Colon Carcinoma Metastatic in the Brain (tissue), 2 donors: Measurements from ENCODE around the gene ITGB1.

DNA sequence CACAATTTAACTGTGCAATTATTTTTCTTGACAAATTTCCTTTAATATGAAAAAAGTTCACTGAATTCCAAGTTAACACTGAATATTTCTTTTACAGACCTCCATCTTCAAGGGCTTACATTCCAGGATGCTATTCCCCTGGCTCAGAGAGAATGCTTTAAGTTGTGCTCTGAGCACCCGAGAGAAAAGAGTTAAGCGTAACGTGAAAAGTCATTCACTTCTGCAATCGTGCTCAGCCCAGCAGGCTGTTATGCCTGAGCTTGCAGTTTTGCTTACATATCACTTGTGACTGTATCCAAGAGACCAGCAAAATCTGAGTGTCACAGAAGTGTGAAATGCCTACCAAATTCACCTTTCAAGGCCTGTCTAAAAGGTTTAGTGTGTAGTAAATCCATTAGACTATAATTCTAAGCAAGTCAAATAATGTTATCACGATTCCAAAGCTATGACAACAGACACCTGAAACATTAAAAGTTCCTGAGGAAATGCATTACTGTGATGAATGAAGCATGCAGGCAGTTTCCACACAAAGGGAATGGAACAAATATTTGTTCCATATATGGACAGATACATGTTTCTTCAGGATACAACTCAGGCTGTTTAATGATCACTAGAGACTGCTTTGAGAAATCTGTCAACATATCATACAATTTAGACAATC, 20.1 kb downstream of the ITGB1 start:
- PRO-cap, 2 experiments, result no peak in any of the 2 experiments

DNA sequence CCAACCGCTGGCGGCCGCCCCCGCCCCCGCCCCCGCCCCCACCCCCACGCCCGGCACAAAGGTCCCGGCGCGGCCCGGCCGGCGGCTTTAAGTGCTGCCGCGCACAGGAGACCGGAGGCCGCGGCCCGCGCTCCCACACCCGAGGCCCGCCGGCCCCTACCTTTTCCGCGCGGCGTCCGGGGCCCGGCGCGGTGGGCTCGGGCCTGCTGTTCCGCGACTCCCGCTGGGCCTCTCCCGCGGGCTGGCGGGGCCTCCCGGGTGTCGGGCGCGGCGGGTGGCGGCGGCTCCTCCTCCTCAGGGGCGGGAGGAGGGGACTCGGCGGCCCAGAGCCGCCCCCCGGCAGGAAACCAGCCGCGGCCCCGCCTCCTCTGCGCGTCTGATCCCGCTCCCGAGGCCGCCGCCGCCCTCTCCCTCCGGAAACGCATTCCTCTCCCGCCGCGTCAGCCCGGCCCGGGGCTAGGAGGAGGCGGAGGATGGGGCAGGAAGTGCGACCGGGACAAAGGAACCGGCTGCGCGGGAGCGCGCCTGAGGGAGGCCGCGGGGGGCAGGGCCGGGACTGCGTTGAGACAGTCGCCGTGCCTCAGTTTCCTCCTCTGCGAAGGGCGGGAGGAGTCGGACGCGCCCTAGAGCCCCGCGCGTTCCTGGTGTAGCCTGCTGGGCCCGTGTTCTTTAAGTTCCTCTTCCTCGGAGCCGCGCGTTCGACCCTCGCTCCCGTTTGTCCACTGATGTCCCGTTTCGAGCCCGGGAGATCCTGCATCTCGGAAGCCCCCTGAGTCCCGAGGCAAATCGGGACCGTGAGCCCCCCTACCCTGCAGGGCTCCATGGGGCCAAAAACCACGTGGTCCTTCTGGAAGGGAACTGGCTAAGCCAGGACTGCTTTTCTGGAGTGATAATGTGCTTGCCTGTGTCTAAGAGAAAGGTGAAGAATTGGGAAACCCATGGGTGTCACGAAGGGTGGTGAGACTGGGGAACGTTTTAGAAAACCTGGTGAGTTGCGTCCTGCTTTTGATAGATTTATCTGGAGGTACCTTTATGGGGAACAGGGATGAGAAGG, at the start of gene ITGB1:
ITGB1 (minus strand) TSS at position 246 of the 1,054 bp plus-strand sequence.
- PRO-cap, 2 experiments, result peak in 2 of 2 experiments; most common plus-strand start position 90 of the sequence (in 2); most common minus-strand start position 243 of the sequence (in 2)

DNA sequence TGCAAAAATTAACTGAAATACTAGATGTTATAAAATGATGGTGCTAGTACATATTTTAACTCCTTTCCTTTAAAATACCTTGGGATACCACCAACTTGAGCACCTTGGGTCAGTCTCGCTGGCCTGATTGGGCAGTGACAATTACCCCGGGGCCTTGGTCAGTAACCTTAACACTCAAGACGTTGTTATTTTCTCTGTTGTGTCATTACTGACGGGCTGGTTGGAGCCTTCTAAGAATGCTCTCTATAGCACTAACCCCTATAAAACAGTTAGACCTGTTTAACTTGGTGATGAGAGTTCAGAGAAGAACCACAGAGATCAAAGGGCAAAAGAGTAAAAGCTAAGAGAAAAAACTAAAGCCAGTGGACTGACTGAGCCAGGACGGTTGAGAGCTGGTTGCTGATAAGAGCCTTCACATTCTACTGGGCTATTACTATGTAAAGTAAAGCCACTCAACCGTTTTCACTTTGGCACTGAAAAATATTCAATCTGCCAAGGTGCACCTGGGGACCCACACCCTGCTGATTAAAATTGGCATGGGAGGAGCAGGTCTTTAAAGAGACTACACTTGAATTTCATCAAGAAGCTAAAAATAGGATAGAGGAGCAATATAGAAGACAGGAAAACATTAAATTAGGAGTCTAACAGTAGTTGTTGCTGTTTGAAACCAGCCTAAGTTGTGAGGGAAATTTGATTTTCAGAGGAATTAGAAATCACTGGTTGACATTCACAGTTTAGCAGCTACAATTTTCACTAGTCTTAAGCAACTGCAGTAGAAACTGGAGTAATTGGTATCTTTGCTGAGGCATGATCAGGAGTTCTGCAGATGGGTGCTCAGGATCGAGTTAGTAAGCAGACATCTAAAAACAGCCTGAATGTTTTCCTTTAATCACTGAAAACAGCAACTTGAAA, 13.7 kb upstream of the ITGB1 start:
- PRO-cap, 2 experiments, result peak in 2 of 2 experiments; most common plus-strand start position 379 of the sequence (in 2); most common minus-strand start position 271 of the sequence (in 1)

- PRO-cap, 2 experiments, result peak in 2 of 2 experiments; most common plus-strand start chr10:32980891 (in 2); most common minus-strand start chr10:32980578 (in 1)
These were observed 22.7 kb upstream of the ITGB1 start for GRCh38 chr10:32980350-32981535.

DNA sequence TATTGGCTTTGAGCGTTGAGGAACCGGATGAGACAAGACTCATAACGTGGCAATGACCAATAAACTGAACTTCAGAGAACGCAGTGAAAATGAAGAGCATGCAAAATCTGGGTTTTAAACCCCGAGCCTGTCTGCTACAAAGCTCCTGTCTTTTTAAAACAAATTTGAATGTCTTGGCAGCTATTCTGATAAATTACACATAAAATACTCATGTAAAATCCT, 74.7 kb upstream of the ITGB1 start:
- PRO-cap, 2 experiments, result peak in 1 of 2 experiments; most common plus-strand start position 74 of the sequence (in 1)

DNA sequence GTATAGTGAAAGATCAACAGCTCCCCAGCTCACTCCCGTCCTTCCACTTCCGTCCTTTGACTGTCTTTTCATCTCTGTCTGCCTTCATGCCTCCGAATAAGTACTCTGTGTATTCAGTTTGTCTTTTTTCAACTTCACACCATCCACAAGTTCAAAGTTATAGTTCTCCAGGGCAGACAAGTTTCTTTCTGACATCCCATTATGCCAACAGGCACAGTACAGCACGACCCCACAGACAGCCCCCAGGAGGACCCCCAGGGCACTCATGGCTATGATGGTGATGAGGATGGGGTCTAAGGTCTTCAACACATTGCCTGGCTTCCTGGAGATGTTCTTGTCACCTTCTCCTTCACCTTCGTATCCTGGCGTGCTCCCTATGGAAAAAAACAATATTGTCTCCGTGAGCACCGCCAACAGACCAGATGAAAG, 154.5 kb downstream of the NRP1 start:
- PRO-cap, 2 experiments, result no peak in any of the 2 experiments

GRCh38 chr10:33258831-33259567, 75.5 kb downstream of the NRP1 start:
- PRO-cap, 2 experiments, result no peak in any of the 2 experiments

GRCh38 chr10:33315945-33316273, 18.6 kb downstream of the NRP1 start:
- PRO-cap, 2 experiments, result no peak in any of the 2 experiments

- PRO-cap, 2 experiments, result peak in 1 of 2 experiments; most common minus-strand start chr10:34427233 (in 1)
These were observed 388.0 kb downstream of the PARD3 start for GRCh38 chr10:34427085-34427539.

DNA sequence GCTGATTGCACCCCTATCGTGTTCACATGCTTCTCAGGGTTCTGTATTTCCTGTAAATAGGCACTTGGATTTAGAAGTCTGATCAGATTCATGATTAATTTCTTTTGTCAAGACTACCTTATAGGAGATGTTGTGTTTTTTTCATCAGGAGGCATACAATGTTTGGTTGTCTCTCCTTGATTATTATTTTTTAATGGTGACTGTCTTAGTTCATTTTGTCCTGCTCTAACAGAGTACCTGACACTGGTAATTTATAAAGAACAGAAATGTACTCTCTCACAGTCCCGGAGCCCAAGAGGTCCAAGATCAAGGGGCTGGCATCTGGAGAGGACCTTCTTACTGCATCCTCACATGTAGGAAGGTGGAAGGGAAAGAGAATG, 304.0 kb downstream of the PARD3 start:
- PRO-cap, 2 experiments, result no peak in any of the 2 experiments

- PRO-cap, 2 experiments, result no peak in any of the 2 experiments
These were observed 62.1 kb downstream of the PARD3 start for GRCh38 chr10:34752998-34753436.

GRCh38 chr10:35089486-35090110, 543 bp downstream of the CUL2 start:
- PRO-cap, 2 experiments, result no peak in any of the 2 experiments

DNA sequence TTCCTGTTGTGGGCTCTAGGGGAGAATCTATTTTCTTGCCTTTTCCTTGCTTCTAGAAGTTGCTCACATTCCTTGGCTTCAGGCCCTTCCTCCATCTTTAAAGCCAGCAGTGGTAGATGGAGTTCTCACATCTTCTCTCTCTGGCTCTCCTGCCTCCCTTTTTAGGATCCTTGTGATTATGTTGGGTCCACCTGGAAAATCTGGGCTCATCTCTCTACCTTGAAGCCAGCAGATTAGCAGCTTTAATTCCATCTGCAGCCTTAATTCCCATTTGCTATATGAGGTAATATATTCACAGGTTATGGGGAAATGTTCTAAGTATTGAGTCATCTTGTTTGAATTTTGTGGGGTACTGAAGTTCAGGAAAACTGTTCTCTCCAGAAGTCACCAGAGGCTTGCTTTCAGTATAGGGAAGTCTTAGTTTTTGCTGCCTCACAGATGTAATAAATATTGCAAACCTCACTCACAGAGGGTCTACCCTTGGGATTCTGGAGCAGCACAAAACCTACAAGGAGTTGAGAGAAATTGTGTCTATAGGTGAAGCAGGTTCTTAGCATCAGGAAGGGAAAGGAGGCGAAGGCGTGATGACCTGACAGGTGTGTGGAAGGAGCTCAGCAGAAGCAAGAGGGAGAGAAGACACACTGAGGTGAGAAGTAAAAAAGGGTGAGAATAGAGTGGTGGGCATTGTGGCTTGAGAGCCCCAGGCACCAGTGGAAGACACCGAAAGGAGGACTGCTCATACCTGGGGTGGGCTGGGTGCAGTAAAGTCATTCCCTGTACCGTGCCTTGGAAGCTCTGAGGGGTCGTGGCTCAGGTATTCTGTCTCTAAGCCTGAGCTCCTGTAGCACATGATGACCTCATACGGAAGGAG, 39.2 kb downstream of the CCNY start:
- PRO-cap, 2 experiments, result no peak in any of the 2 experiments

DNA sequence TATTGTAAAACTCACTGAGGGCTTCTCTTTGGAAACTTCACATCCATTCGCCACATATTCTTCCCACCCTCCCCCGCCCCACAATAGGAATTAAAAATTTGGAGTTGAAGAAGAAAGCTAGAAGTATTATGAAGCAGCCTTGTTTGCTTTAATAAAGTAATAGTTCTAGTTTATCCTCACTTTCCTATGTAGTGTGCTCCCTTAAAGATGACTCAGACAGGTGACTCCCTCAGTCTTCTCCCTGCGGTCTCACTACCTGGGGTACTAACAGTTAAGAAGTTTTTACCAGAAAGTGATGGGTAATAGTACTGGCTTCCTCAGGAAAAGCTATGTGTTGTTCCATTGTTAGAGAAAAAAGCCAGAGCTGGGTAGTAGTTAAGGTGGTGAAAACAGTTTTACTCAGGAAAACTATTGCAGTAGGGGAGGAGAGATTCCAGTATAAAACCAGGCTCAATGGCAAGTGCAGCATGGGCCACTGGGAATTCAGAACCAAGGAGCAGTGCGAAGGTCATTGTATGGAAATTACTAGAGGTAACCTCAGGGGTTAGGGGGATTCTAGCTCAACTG, 58.7 kb downstream of the CCNY start:
- PRO-cap, 2 experiments, result no peak in any of the 2 experiments

GRCh38 chr10:35401028-35401849, 64.9 kb downstream of the CCNY start:
- PRO-cap, 2 experiments, result no peak in any of the 2 experiments

GRCh38 chr10:35423480-35423903, 87.2 kb downstream of the CCNY start:
- PRO-cap, 2 experiments, result no peak in any of the 2 experiments

DNA sequence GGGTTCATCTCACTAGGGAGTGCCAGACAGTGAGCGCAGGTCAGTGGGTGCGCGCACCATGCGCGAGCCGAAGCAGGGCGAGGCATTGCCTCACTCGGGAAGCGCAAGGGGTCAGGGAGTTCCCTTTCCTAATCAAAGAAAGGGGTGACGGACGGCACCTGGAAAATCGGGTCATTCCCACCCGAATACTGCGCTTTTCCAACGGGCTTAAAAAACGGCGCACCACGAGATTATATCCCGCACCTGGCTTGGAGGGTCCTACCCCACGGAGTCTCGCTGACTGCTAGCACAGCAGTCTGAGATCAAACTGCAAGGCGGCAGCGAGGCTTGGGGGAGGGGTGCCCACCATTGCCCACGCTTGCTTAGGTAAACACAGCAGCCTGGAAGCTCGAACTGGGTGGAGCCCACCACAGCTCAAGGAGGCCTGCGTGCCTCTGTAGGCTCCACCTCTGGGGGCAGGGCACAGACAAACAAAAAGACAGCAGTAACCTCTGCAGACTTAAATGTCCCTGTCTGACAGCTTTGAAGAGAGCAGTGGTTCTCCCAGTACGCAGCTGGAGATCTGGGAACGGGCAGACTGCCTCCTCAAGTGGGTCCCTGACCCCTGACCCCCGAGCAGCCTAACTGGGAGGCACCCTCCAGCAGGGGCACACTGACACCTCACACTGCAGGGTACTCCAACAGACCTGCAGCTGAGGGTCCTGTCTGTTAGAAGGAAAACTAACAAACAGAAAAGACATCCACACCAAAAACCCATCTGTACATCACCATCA, 131.1 kb upstream of the GJD4 start:
- PRO-cap, 2 experiments, result no peak in any of the 2 experiments

DNA sequence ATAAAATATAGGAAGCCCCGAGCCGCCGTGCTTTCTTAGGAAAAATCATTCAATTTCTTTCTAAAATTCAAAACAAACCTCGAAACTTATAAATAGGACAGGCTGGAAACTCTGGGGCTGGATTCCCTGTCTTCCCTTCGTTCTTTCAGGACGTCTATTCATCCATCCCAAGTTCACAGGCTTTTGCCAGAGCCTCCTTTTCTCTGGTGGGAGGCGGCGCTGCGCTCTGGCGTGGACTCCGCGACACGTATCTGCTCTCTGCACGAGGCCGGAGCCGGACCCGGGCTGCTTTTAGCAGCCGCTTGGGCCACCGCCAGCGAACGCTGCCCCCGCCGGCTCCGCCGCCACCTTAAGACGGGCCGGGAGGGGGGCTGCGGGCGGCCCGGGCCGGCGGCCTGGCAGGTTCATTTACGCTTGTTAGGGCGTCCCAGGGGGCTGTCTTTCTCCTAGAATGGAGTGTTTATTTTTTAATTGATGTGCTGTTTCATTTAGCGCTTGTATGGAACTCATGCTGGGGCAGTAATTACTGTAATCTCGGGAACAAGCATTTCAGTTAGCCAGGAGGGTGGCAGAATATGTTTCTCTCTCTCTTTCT, 1.1 kb upstream of the FZD8 start:
- PRO-cap, 2 experiments, result no peak in any of the 2 experiments

GRCh38 chr10:35643647-35644371, 1.7 kb upstream of the FZD8 start:
- PRO-cap, 2 experiments, result no peak in any of the 2 experiments

- PRO-cap, 2 experiments, result no peak in any of the 2 experiments
These were observed 601.2 kb upstream of the ANKRD30A start for GRCh38 chr10:36524124-36524572.